HT-29 (cell line): ENCODE measurements around the genes USP51, ZXDB and MTMR8.

- RAMPAGE, long total RNA, result no peak
Observed at GRCh38 chrX:53603108-53603673, 83.3 kb downstream of the HUWE1 start.

DNA sequence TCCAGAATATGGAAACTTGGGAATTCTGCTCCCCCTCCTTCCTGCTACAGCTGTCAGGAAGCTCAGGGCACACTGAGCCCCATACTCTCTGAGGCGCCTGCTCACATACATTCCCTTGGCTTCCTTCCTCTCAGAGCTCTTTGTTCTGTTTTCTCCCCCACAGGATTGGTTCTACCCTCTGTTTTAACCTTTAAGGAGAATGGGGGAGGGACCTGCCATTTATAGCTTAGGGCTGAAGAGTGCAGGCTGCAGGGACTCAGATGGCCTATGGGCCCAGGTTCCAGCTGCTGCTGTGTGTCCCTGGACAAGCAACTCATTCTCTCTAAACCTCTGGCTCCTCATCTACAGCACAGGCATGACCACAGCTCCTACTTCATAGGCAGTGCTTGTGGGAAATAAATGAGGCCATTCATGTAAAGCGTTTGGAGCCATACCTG is 70.7 kb upstream of the HUWE1 start:
- RAMPAGE, long total RNA, result no peak

DNA sequence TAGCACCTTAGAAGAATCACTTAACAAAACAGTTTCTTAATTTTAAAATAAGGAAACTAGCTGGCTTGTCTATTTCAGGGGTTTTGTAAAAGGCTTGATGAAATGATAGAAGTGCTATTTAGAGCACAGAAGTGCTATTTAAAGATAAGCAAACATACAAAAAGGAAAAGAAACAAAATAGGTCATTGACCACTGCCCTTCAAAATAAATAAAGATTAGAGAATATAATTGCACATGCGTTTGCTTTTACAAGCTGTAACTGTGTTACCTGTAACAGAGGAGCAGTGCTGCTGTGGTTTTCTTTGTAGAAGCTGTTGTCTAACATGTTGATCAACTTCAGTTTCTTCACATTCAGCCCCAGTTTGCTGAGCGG is 111.2 kb upstream of the FAM120C start:
- RAMPAGE, long total RNA, result no peak

DNA sequence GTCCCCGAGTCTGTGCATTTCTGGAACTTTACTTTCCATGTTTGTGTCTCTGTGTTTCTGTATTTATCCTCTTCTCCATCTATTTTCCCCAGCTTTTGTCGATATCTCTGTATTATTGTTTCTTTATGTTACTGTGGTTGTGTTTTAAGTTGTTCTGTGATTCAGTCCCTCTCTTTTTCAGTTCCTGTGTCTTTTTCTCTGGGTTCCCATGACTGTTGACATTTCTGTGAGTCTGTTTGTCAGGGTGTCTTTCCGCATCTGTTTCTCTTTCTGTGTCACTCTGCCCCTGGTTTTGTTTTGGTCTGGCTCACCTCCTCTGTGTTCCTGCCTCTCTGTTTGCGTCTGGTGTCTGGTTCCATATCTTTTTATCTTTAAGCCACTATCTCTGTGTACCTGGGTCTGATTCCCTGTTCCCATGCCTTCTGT is 50.5 kb downstream of the ITIH6 start:
- RAMPAGE, long total RNA, result no peak

DNA sequence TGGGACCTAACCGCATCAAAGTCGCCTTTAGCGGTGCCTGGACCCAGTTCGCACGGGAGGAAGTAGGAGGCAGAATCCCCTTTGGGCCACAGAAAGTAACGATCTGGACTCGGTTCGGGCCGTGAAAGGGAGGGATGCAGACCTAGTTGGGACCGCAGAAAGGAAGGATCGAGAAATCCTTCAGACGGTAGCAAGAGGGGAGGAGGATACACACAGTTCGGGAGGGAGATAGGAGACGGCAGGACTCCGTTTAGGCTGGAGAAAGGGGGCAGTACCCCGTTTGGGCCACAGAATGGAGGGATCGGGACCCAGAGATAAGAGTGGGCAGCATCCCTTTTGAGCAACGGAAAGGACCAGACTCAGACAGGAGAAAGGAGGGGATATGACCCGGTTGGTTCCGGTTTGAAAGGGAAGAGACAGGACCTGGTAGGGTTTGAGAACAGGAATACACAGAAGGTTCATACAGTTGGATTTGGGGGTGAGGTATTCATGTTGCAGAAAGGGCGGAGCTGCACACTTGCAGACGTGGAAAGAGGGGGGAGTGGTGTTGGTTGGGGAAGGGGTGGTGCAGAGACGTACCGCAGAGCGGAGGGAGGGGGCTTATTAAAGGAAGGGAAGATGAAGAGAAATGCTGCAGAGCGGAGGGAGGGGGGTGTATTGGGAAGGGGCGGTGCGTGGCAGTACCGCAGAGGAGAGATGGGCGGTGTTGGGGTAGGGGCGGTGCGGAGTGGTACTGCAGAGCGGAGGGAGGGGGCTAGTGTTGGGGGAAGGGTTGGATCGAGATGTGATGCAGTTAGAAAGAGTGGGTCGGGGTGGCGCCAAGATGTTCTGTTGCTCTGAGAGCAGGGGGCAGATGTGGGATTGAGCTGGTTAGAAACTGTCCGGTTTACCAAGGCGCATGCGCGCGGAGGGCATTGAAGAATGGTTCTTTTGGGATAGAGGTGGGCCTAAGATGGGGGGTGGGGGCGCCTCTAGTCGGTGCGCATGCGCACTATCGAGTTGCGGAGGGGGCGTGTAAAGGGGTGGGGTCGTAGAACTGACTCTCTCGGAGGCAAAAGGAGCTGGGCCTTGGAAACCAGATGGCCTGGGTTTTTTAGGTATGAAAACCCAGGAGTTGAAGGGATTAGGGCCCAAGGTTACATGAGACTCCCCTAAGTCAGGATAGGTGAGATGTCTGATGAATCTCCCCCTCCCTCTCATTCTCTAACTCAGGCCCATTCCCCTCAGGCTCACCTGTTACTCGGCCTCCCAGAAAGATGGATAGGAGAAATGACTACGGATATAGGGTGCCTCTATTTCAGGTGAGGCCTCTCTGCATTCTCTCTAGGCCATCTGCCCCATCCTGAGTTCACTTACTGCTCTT is 848 bp downstream of the TRO start:
- RAMPAGE, long total RNA, result no peak

GRCh38 chrX:54994613-54995507 is 872 bp upstream of the PFKFB1 start:
- RAMPAGE, long total RNA, result no peak

- RAMPAGE, long total RNA, result no peak
Observed at GRCh38 chrX:55489670-55490352, at the start of gene USP51. Gene USP51 (minus strand): TSS chrX:55489848.

DNA sequence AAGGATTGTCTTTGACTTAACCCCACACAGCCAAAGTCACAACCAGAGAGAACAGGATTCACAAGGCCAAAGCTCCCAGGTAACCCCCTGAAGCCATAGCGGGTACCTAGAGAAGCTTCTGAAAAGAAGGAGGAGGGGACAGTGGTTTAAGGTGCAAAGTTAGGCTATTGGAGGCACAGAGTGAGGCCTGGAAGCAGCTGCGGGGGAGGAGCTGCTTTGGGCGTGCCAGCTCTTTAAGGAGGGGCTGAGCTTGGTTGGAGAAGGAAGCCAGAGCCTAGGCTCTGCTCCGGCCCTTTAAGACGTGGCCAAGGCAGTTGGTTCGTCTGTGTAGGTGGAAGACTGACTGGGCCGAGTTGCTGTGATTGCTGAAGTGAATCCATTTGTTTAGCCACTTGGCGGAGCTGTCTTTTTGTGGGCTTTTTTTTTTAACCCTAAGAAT is 1.5 kb downstream of the KLF8 start:
- RAMPAGE, long total RNA, result no peak

DNA sequence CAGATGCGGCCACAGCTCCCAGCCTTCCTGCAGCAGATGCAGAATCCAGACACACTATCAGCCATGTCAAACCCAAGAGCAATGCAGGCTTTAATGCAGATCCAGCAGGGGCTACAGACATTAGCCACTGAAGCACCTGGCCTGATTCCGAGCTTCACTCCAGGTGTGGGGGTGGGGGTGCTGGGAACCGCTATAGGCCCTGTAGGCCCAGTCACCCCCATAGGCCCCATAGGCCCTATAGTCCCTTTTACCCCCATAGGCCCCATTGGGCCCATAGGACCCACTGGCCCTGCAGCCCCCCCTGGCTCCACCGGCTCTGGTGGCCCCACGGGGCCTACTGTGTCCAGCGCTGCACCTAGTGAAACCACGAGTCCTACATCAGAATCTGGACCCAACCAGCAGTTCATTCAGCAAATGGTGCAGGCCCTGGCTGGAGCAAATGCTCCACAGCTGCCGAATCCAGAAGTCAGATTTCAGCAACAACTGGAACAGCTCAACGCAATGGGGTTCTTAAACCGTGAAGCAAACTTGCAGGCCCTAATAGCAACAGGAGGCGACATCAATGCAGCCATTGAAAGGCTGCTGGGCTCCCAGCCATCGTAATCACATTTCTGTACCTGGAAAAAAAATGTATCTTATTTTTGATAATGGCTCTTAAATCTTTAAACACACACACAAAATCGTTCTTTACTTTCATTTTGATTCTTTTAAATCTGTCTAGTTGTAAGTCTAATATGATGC is 1.9 kb downstream of the UBQLN2 start:
- RAMPAGE, long total RNA, result no peak

- RAMPAGE, long total RNA, result no peak
Observed at GRCh38 chrX:56763857-56764180, 34.8 kb downstream of the NBDY start.

DNA sequence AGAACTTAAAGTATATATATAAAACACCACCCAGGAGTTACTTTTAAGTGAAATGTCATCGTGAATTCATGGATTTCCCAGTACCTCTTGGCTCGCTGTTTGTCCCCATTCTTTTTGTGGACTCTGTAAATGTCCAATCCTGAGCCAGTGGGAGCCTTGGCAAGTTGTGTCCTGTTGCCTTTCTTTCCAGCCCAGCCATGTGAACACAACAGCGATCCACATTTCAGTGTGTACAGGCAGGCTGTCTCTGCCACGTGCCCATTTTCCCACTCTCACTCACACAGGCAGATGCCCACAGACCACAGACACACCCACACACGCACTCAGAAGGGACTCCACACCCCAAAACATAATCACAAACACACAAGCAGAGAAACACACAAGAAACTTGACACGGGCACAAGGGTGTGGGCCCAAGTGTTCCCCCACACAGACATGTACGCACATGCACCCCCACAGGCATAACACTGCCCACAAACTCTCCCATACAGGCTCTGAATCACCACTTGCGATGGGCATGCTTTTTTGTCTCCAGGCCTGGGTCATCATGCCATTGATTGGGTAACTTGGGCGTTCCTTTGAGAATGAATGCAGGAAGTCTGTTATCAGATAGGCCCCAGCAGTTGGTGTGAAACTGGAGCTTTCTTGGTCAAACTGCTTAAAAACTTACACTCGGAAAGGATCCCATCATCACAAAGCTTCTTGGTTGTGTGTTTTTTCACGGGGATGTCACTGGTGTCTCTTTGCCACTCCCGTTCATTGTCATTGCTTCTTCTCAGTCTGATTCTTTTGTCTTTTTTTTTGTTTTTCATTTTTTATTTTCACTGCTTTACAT is 84.3 kb downstream of the NBDY start:
- RAMPAGE, long total RNA, result no peak

DNA sequence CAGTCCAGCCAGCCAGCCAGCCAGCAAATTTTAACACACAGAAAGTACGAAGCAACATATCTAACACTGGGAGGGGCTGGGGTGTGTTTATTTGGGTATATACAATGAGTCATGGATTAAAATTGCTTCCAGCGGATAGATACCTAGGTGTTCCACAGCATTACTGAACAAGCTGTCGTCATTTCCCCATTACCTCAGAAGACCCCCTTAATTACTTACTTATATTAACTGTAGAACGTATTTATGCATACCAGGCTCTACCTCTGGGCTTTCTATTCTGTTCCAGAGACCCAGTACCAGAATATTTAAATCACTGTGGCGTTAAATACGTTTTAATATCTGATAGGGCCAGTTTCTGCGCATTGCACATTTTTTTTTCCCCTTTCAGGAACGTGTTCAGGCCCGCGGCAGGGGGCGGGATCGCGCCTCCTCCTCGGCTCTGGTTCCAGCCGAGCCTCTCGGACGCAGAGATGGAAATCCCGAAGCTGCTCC is at the start of gene ZXDB:
ZXDB (plus strand) TSS at position 433 of the 492 bp plus-strand sequence.
- RAMPAGE, long total RNA, result no peak

- RAMPAGE, long total RNA, result no peak
Observed at GRCh38 chrX:63658742-63659581, 126.1 kb downstream of the ARHGEF9 start.

- RAMPAGE, long total RNA, result no peak
Observed at GRCh38 chrX:63741852-63742611, 43.0 kb downstream of the ARHGEF9 start.

DNA sequence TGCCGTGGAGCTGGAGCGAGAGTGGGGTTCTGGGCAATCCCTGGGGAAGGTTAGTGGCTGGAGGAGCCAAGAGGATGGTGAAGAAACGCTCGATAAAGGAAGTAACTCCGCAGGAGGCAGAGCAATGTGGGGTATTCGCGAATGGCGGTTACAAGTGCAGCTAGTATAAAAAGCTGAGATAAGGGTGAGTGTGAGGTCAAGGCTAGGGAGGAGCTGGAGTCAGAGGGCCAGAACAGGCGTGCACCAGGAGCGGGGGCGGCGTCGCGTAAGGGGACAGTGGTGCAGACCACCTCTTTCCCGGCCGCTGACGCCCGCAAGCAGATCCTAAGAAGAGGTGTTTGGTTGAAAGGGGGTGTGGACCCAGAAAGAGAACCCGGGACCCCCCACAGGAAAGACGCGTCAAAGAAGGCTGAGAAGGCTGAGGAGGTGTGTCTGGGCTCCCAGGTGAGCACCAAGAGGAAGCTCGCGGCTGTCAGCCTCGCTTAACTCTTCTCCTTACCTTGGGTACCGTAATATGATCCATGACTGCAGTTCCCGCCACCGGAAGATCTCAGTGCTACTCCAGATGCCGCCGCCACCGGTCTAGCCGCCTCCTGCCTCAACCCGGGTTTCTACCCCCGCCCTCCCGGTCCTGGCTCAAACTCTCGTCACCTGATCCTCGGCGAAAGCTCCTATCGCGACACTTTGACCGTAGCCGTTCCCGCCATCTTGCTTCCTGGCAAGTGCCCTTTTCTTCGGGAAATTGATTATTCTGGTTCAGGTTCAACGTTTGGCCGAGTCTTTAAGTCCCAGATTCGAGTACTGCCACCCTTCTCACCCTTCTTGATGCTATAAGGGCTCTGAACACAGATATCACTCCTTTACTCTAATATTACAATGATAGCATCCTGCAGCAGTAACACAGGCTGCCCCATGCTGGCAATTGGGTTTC is at the start of gene MTMR8:
MTMR8 (minus strand) TSS at position 612 of the 931 bp plus-strand sequence.
- RAMPAGE, long total RNA, result no peak

DNA sequence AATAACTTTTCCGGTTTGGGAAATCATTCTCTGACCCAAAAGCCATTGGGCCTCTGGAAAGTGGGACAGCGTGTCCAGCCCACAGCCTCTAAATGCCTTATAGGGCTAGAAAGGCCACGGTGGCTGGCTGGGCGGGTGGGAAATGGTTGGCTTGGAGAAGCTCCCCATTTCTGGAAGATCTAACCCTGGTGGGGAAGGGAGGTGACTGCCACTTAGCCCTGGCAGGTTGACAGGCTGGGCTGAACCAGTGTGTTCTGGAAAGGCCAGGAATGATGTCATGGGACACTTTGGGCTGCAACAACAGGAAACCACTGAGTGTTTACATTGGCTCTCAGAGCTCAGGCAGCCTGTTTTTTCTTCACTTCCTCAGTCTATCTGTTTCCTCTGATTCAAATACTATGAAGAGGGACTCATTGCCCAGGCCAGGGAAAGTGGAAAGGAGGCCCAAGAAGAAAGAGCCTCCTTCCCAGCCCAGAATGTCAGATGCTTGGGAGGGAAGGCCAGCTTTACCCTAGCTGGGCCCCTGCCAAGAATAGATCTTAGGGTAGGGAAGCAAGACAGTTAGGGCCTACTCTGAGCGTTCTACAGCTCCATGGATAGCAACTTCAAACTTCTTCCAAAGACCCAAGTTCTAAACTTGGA is 65.9 kb upstream of the MSN start:
- RAMPAGE, long total RNA, result no peak

- RAMPAGE, long total RNA, result no peak
Observed at GRCh38 chrX:65740529-65741529, 73.4 kb downstream of the MSN start.

- RAMPAGE, long total RNA, result no peak
Observed at GRCh38 chrX:65847420-65847926, 180.0 kb downstream of the MSN start.

DNA sequence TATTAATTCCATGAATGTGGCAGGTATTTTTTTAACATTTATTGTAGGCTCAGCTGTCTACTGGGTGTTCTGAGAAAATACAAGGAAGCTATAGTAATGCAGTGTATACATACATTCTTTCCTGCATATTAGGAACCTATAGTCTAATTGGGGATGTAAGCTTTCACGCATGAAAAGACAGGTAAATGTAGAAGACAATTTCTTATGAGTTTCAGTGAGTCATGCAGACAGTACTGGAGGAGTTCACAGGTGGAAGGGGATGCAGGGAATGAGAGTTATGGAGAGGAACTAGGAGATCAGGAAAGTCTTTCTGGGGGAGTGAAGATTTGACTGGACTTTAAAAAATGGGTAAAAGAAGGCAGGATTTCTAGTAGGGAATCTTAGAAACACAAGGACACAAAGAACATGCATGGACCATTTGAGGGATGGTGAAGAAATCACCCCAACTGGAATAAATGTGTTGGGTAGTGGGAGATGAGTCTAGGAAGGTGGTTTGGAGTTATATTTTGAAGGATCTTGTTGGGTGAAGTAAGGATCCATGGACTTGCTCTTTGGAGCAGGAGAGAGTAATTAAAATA is 94.1 kb downstream of the HEPH start:
- RAMPAGE, long total RNA, result no peak

DNA sequence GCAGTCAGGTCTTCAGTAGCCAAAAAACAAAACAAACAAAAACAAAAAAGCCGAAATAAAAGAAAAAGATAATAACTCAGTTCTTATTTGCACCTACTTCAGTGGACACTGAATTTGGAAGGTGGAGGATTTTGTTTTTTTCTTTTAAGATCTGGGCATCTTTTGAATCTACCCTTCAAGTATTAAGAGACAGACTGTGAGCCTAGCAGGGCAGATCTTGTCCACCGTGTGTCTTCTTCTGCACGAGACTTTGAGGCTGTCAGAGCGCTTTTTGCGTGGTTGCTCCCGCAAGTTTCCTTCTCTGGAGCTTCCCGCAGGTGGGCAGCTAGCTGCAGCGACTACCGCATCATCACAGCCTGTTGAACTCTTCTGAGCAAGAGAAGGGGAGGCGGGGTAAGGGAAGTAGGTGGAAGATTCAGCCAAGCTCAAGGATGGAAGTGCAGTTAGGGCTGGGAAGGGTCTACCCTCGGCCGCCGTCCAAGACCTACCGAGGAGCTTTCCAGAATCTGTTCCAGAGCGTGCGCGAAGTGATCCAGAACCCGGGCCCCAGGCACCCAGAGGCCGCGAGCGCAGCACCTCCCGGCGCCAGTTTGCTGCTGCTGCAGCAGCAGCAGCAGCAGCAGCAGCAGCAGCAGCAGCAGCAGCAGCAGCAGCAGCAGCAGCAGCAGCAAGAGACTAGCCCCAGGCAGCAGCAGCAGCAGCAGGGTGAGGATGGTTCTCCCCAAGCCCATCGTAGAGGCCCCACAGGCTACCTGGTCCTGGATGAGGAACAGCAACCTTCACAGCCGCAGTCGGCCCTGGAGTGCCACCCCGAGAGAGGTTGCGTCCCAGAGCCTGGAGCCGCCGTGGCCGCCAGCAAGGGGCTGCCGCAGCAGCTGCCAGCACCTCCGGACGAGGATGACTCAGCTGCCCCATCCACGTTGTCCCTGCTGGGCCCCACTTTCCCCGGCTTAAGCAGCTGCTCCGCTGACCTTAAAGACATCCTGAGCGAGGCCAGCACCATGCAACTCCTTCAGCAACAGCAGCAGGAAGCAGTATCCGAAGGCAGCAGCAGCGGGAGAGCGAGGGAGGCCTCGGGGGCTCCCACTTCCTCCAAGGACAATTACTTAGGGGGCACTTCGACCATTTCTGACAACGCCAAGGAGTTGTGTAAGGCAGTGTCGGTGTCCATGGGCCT is 1.3 kb downstream of the AR start:
- RAMPAGE, long total RNA, result no peak